ENCODE measurements around a stretch of chr2.

DNA sequence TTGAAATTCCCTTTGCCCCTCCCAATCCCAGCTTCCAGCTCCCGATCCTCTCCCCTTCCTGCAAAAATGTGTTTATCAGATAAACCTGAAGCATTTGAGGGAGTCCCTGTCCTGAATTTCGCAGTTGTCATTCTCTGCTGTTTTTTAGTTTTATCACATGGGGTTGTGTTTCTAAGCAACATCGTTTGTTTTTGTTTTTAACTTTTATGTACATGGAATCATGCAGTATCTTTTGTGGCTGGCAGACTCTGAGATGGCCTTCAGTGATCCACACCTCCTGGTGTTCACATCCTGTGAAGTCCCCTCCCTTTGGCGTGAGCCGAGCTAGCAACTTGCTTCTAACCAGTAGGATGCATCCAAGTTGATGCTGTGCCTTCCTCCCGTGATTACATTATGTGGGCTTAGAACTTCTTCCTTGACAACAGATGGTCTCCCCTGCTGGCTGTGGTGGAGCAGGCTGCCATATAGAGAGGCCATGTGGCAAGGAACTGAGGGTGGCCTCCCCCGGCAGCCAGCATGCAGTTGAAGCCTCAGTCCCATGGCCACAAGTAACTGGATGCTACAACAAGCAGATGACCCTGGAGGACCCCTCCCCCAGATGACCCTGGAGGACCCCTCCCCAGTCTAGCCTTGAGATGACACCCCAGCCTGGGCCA is 27.5 kb downstream of the SH3BP4 start:
- RAMPAGE, long total RNA: no peak
- RRBS: no CpG with 5 or more reads among the region's 7 CpGs
PRO-cap:
- standard: no peak
- CoPRO, capped RNA only, 2 experiments: no peak in any of the 2 experiments
- CoPRO, capped and uncapped RNA, 2 experiments: no peak in any of the 2 experiments
- CoPRO, uncapped RNA only, 2 experiments: no peak in any of the 2 experiments
CAGE:
- cytosol, long polyA plus RNA: no peak
- long polyA plus RNA: no peak
- nucleolus, long total RNA: no peak
- nucleus, long polyA plus RNA: no peak

DNA sequence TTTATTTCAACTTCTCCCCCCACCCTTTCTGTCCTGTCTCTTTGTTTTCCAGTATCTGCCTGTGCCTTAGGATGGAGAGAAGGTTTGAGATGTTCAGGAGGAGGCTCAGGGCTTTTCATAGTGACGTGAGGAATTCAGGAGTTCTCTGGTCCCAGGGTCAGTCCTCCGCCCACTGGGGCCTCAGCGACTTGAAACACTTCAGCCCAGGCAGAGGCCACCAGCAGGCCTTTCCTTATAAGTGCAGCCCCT is 44.5 kb downstream of the SH3BP4 start:
- RAMPAGE, long total RNA: no peak
- RRBS: no CpG with 5 or more reads among the region's 3 CpGs
PRO-cap:
- standard: no peak
- CoPRO, capped RNA only, 2 experiments: no peak in any of the 2 experiments
- CoPRO, capped and uncapped RNA, 2 experiments: no peak in any of the 2 experiments
- CoPRO, uncapped RNA only, 2 experiments: no peak in any of the 2 experiments
CAGE:
- cytosol, long polyA plus RNA: no peak
- long polyA plus RNA: no peak
- nucleolus, long total RNA: no peak
- nucleus, long polyA plus RNA: no peak

DNA sequence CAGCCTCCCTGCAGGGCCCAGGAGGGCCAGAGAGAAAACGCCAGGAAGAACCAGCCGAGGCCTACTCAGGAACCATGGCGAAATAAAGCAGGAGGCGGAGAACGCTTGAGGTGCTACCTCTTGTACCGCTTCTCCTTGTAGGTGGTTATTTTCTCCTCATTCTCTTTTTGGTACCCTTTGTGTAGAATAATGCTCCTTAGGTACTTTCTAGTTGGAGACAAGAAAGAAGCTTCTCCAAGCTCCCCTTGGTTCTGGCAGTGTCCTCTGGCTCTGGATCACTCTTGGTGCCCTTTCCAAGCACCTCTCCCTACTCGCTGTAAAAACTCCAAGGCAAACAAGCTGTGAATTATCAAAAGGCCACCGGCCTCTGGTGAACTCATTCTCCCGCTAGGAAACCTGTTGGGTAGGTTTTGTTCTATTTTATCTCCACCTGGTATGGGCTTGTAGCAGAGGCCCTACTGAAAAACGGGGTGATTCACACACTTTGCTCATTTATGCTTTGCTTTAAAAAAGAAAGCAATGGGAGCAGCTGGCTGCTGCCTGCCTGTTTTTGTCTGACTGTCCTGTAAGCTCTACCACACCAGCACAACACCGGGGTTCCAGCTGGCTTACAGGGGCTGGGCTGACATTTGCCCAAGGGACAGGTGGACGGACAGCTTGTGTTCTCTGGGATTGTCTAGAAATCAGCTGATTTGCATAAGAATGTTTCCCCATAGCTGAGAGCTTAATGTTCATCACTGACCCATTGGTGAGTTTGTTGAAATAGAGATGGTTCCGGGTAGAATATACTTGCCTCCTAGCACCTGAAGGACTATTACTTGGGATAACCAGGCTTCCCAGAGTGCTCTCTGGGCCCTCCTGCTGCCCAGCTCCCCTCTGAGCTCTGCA is 56.8 kb downstream of the SH3BP4 start:
- RAMPAGE, long total RNA: no peak
- RRBS: no CpG with 5 or more reads among the region's 13 CpGs
PRO-cap:
- standard: no peak
- CoPRO, capped RNA only, 2 experiments: no peak in any of the 2 experiments
- CoPRO, capped and uncapped RNA, 2 experiments: no peak in any of the 2 experiments
- CoPRO, uncapped RNA only, 2 experiments: no peak in any of the 2 experiments
CAGE:
- cytosol, long polyA plus RNA: no peak
- long polyA plus RNA: no peak
- nucleolus, long total RNA: no peak
- nucleus, long polyA plus RNA: no peak

DNA sequence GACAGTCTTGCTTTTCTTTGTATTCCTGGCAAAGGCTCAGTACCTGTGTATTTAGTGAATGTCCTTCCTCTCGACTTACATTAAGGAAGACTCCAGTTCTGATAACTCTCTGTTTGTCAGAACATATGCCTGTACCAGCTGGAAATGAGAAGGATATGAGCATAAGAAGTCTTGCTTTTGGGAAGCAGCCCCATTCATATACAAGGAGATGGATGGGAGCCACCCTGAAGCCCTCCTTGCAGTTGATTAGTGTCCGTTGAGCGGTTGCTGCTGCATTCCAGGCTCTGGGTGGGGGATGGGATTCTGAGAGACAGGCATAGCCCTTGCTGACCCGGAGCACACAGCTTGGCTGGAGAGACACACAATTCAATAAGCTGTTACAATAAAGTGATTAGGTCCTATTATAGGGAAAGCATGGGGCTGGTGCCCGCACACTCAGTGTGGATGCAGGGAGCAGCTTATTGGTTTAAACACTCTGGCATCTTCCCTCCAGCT is 59.9 kb downstream of the SH3BP4 start:
- RAMPAGE, long total RNA: no peak
- RRBS: no CpG with 5 or more reads among the region's 5 CpGs
PRO-cap:
- standard: no peak
- CoPRO, capped RNA only, 2 experiments: no peak in any of the 2 experiments
- CoPRO, capped and uncapped RNA, 2 experiments: no peak in any of the 2 experiments
- CoPRO, uncapped RNA only, 2 experiments: no peak in any of the 2 experiments
CAGE:
- cytosol, long polyA plus RNA: no peak
- long polyA plus RNA: no peak
- nucleolus, long total RNA: no peak
- nucleus, long polyA plus RNA: no peak

DNA sequence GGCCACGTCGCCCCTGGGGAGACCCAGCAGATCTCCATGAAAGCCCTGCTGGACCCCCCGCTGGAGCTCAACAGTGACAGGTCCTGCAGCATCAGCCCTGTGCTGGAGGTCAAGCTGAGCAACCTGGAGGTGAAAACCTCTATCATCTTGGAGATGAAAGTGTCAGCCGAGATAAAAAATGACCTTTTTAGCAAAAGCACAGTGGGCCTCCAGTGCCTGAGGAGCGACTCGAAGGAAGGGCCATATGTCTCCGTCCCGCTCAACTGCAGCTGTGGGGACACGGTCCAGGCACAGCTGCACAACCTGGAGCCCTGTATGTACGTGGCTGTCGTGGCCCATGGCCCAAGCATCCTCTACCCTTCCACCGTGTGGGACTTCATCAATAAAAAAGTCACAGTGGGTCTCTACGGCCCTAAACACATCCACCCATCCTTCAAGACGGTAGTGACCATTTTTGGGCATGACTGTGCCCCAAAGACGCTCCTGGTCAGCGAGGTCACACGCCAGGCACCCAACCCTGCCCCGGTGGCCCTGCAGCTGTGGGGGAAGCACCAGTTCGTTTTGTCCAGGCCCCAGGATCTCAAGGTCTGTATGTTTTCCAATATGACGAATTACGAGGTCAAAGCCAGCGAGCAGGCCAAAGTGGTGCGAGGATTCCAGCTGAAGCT is 90.1 kb downstream of the SH3BP4 start:
- RAMPAGE, long total RNA: no peak
- RRBS: no CpG with 5 or more reads among the region's 23 CpGs
PRO-cap:
- standard: no peak
- CoPRO, capped RNA only, 2 experiments: no peak in any of the 2 experiments
- CoPRO, capped and uncapped RNA, 2 experiments: no peak in any of the 2 experiments
- CoPRO, uncapped RNA only, 2 experiments: no peak in any of the 2 experiments
CAGE:
- cytosol, long polyA plus RNA: no peak
- long polyA plus RNA: no peak
- nucleolus, long total RNA: no peak
- nucleus, long polyA plus RNA: no peak

DNA sequence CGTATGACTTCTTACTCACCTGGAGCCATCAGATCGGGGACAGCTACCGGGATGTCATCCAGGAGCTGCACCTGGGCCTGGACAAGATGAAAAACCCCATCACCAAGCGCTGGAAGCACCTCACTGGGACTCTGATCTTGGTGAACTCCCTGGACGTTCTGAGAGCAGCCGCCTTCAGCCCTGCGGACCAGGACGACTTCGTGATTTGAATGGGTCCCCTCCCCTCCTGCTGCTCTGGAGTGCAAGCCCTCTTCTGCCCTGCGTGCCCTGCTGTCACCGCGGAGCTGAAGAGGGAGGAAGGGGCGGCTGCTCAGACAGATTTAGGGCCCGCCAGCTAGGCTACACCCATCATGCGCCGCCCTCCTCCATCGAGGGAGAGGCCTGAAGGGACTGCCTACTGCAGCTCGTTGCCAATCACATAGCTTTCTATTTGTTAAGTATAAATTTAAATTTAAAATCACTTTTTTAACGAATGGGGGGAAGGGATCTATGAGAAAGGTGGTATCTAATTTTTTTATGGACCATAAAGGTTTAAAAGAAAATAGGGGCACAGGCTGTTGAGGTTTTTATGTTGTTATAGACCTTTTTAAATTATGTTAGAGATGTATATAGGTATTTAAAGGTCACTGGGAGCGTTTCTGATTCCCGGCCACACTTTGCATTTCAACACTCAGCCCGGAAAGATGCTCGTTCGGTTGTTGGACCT is 101.9 kb downstream of the SH3BP4 start:
- RAMPAGE, long total RNA: no peak
- RRBS: no CpG with 5 or more reads among the region's 24 CpGs
PRO-cap:
- standard: no peak
- CoPRO, capped RNA only, 2 experiments: no peak in any of the 2 experiments
- CoPRO, capped and uncapped RNA, 2 experiments: no peak in any of the 2 experiments
- CoPRO, uncapped RNA only, 2 experiments: no peak in any of the 2 experiments
CAGE:
- cytosol, long polyA plus RNA: no peak
- long polyA plus RNA: no peak
- nucleolus, long total RNA: no peak
- nucleus, long polyA plus RNA: no peak

GRCh38 chr2:235433806-235434478 is 59.9 kb upstream of the AGAP1 start:
- RAMPAGE, long total RNA: no peak
- RRBS: no CpG with 5 or more reads among the region's 4 CpGs
PRO-cap:
- standard: no peak
- CoPRO, capped RNA only, 2 experiments: no peak in any of the 2 experiments
- CoPRO, capped and uncapped RNA, 2 experiments: no peak in any of the 2 experiments
- CoPRO, uncapped RNA only, 2 experiments: no peak in any of the 2 experiments
CAGE:
- cytosol, long polyA plus RNA: no peak
- long polyA plus RNA: no peak
- nucleolus, long total RNA: no peak
- nucleus, long polyA plus RNA: no peak

DNA sequence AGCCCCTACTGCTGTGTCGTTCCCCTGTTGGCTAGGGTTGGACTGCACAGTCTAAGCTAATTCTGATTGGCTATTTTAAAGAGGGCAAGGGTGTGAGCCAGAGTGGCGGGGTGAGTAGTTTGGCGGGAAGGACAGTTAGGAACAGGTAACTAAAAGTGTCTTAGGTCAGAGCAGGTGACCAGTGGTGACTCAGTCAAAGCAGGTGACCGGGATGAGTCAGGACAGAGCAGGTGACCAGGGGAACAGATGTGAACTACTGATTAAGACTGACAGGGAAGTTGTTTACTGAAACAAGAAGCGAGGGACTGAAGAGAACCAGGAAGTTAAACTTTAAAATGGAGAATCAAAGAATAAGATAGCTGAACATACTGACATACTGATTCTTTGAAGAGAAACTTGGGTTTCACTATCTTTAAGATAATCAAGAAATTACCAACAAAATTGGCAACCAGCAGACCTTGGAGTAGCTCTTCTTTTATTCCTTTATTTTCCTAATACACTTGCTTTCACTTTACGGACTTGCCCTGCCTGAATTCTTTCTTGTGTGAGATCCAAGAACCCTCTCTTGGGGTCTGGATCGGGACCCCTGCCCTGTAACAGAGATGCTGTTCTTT is 49.5 kb upstream of the AGAP1 start:
- RAMPAGE, long total RNA: no peak
- RRBS: no CpG with 5 or more reads among the region's 7 CpGs
PRO-cap:
- standard: no peak
- CoPRO, capped RNA only, 2 experiments: no peak in any of the 2 experiments
- CoPRO, capped and uncapped RNA, 2 experiments: no peak in any of the 2 experiments
- CoPRO, uncapped RNA only, 2 experiments: no peak in any of the 2 experiments
CAGE:
- cytosol, long polyA plus RNA: no peak
- long polyA plus RNA: no peak
- nucleolus, long total RNA: no peak
- nucleus, long polyA plus RNA: no peak

GRCh38 chr2:235588443-235589217 is 94.8 kb downstream of the AGAP1 start:
- RAMPAGE, long total RNA: no peak
- RRBS: no CpG with 5 or more reads among the region's 11 CpGs
PRO-cap:
- standard: no peak
- CoPRO, capped RNA only, 2 experiments: no peak in any of the 2 experiments
- CoPRO, capped and uncapped RNA, 2 experiments: no peak in any of the 2 experiments
- CoPRO, uncapped RNA only, 2 experiments: no peak in any of the 2 experiments
CAGE:
- cytosol, long polyA plus RNA: no peak
- long polyA plus RNA: no peak
- nucleolus, long total RNA: no peak
- nucleus, long polyA plus RNA: no peak

DNA sequence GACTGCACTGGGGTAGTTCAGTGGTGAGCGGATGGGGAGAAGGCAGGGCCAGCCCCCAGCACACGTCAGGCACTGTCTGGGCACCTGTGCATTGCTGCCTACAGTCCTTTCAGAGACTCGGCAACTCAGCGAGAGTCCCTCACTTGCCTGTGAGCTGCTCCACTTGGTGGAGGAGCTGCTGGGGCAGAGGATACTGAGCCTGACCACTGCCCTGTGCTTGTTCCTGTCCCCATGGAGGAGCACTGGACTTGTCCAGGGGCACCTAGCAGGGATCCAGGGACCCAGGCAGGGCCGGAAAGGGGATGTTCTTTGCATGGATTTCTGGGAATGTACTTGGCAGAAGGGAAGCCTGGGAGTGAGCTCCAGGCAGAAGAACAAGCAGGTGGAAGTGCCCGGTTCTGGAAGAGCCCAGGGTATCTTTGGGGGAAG is 134.3 kb downstream of the AGAP1 start:
- RAMPAGE, long total RNA: no peak
- RRBS: no CpG with 5 or more reads among the region's 6 CpGs
PRO-cap:
- standard: no peak
- CoPRO, capped RNA only, 2 experiments: no peak in any of the 2 experiments
- CoPRO, capped and uncapped RNA, 2 experiments: no peak in any of the 2 experiments
- CoPRO, uncapped RNA only, 2 experiments: no peak in any of the 2 experiments
CAGE:
- cytosol, long polyA plus RNA: no peak
- long polyA plus RNA: no peak
- nucleolus, long total RNA: no peak
- nucleus, long polyA plus RNA: no peak

DNA sequence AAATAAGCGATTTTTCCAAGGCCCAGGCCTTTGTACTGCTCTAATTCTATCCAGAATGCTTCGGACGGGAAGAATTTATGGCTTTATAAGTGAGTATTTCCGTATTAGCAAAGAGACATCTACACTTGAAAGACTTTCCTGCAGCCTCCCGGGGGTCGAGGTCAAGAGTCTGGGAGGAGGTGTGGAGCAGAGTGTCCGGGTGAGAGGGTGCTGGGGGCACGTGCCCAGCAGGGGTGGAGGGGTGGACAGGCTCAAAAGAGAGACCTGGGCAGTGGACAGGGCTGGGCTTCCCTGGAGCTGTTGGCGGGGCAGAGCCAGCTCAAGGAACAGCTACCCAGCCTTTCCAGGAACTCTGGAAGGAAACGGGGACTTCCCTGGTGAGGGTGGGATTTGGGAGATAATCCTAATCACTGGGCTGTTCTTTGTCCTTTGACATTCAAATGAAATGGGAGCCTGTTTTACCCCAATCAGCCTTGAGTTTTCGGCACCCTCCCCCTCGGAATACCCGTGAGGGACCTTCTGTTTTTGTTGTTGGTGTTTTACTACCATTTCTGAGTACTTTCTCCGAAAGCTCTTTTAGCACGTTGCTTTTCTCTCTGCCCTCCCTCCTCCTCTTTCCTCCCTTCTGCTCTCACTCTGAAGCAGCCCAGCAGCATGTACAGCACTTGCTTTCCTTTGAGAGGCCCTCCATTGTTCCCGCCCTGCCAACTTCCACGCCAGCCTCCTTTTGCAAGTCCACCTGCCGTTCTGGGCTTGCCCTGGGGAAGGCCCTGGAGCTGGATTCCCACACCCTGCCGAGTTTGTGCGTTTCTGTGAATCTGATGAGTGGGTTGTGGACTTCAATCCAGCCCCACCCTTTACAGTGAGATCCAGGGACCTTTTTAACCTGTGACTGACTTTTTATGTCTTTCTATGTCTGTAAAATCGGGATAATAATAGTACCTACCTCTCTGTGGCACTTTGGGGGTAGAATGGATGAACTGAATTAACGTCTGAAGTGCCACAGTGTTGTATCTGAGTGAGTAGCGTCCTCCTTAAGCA is 164.8 kb downstream of the AGAP1 start:
- RAMPAGE, long total RNA: no peak
- RRBS: no CpG with 5 or more reads among the region's 23 CpGs
PRO-cap:
- standard: no peak
- CoPRO, capped RNA only, 2 experiments: no peak in any of the 2 experiments
- CoPRO, capped and uncapped RNA, 2 experiments: no peak in any of the 2 experiments
- CoPRO, uncapped RNA only, 2 experiments: no peak in any of the 2 experiments
CAGE:
- cytosol, long polyA plus RNA: no peak
- long polyA plus RNA: no peak
- nucleolus, long total RNA: no peak
- nucleus, long polyA plus RNA: no peak

GRCh38 chr2:235660670-235661206 is 166.9 kb downstream of the AGAP1 start:
- RAMPAGE, long total RNA: no peak
- RRBS: no CpG with 5 or more reads among the region's 11 CpGs
PRO-cap:
- standard: no peak
- CoPRO, capped RNA only, 2 experiments: no peak in any of the 2 experiments
- CoPRO, capped and uncapped RNA, 2 experiments: no peak in any of the 2 experiments
- CoPRO, uncapped RNA only, 2 experiments: no peak in any of the 2 experiments
CAGE:
- cytosol, long polyA plus RNA: no peak
- long polyA plus RNA: no peak
- nucleolus, long total RNA: no peak
- nucleus, long polyA plus RNA: no peak

DNA sequence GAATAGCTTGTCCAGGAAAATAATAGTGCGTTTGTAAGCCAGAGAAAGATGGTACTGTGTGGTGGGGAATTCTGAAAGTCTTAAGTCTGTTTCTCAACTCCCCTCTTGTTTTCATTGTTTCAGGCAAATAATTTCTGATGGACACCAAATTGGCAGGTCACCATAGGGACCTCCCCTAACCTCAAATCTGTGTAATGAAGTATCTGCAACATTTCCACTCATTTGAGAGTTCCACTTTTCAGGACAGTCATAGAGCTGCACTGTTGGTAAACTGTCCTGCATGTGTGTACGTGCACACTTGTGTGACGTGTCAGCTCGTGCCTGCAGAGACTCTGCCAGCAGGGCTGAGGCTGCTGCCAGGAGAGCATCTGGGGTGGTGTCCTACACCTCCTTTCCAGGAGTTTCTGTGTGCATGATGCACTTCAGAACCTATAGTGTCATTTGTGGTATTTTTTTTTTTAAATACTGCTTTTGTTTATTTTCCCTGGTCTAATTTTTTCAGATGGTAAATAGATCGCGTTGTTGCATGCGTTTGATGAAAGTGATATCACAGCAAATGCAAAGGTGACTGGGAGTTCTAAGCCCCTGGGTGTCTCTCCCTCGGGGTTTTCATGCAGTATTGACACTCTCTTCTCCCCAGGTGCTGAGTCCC is 195.8 kb downstream of the AGAP1 start:
- RAMPAGE, long total RNA: no peak
- RRBS: no CpG with 5 or more reads among the region's 8 CpGs
PRO-cap:
- standard: no peak
- CoPRO, capped RNA only, 2 experiments: no peak in any of the 2 experiments
- CoPRO, capped and uncapped RNA, 2 experiments: no peak in any of the 2 experiments
- CoPRO, uncapped RNA only, 2 experiments: no peak in any of the 2 experiments
CAGE:
- cytosol, long polyA plus RNA: no peak
- long polyA plus RNA: no peak
- nucleolus, long total RNA: no peak
- nucleus, long polyA plus RNA: no peak

DNA sequence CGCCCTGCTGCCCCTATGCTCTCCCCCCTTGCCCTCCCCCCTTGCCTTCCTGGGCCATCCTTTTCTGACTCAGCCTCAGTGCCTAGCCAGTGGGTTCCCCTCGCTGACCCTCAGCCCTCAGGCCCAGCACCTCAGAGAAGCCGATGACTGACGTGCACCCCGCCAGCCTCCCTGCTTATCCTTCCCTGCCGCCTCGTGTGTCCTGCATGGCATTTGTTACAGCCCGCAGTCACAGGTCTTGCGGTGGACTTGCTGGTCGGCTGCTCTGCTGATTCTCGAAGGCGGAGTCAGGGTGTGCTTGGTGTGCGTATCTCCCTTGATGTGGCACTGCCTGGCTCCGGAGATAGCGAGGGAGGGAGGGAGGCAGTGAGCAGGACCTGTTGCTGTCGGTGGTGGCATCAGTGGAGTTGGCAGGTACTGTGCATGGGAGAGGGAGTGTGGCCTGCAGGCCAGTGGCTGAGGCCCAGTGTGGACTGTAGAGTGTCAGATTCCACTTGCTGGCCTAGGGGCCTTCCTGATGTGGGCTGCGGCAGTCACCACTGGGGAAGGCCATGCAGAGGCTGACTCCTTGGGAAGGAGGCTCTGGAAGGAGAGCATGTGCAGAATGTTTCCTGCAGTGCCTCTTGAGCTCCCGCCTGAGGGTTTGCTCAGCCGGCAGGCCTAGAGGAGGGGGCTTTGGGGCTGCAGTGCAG is 198.8 kb downstream of the AGAP1 start:
- RAMPAGE, long total RNA: no peak
- RRBS: no CpG with 5 or more reads among the region's 19 CpGs
PRO-cap:
- standard: no peak
- CoPRO, capped RNA only, 2 experiments: no peak in any of the 2 experiments
- CoPRO, capped and uncapped RNA, 2 experiments: no peak in any of the 2 experiments
- CoPRO, uncapped RNA only, 2 experiments: no peak in any of the 2 experiments
CAGE:
- cytosol, long polyA plus RNA: no peak
- long polyA plus RNA: no peak
- nucleolus, long total RNA: no peak
- nucleus, long polyA plus RNA: no peak

- RAMPAGE, long total RNA: no peak
- RRBS: no CpG with 5 or more reads among the region's 12 CpGs
PRO-cap:
- standard: no peak
- CoPRO, capped RNA only, 2 experiments: no peak in any of the 2 experiments
- CoPRO, capped and uncapped RNA, 2 experiments: no peak in any of the 2 experiments
- CoPRO, uncapped RNA only, 2 experiments: no peak in any of the 2 experiments
CAGE:
- cytosol, long polyA plus RNA: no peak
- long polyA plus RNA: no peak
- nucleolus, long total RNA: no peak
- nucleus, long polyA plus RNA: no peak
These were observed 1.6 kb downstream of the ACKR3 start for GRCh38 chr2:236571030-236571777.

DNA sequence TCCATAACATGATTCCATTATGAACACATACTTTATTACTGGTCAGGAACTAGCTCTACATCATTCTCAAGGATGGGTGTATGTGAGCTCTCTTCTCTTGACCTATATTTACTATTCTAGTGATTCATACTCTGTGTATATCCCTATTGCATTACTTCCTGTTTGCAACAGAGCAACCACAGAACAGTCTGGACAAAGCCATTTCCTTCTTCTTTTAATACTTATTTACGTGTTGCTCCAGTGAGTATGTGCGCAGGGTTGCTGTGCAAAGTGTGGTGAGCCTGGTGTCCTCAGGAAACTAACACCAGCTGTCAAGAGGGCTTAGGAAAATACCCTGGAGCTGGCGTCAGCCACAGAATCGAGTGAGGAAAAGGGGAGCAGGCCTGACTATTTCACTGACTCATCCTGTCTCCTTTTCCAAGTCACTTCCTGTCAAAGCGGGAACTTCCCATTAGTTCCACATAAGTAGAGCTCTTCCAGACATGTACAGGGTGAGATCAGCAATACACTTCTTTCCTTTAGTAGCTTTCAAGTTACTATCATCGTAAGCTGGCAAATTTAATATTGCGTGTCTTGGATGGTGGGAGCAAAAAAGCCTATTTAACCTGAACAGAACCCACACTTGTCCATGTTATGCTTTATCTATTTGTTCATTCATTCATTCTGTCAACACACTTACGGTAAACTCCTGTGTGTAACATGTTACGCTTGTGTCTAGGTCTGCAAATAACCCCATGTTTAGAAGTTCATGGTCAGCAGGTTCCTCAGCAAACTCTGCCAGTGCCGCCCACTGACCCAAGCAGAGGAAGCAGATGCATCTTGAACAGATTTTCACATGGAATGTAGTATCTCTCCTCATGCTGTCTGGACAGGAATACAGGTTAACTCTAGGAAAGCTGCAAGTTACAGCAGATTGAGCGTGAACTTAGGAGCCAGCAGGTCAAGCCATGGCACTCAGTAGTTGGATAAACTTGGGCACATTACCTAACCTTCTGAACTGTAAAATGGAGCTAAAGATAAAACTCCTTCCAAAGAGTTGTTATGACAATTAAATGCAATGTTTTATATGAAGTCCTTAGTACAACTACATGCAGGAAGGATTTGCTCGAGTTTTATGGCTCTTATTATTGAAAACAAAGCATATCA is 213.9 kb upstream of the COPS8 start:
- RAMPAGE, long total RNA: no peak
- RRBS: no CpG with 5 or more reads among the region's 12 CpGs
PRO-cap:
- standard: no peak
- CoPRO, capped RNA only, 2 experiments: no peak in any of the 2 experiments
- CoPRO, capped and uncapped RNA, 2 experiments: no peak in any of the 2 experiments
- CoPRO, uncapped RNA only, 2 experiments: no peak in any of the 2 experiments
CAGE:
- cytosol, long polyA plus RNA: no peak
- long polyA plus RNA: no peak
- nucleolus, long total RNA: no peak
- nucleus, long polyA plus RNA: no peak

DNA sequence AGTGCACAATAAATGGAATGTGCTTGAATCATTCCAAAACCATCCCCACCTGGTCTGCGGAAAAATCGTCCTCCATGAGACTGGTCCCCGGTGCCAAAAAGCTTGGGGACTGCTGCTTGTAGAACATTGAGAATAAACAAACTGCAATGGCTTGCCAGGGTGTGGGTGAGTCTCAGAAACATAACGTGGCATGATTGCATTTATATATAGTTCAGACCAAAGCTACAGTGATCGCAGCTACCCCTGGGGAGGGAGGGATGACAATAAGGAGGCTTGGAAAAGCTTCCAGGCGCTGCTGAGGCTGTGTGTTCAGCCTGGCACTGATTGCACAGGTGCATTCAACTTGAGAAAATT is 133.1 kb upstream of the COPS8 start:
- RAMPAGE, long total RNA: no peak
- RRBS: no CpG with 5 or more reads among the region's 6 CpGs
PRO-cap:
- standard: no peak
- CoPRO, capped RNA only, 2 experiments: no peak in any of the 2 experiments
- CoPRO, capped and uncapped RNA, 2 experiments: no peak in any of the 2 experiments
- CoPRO, uncapped RNA only, 2 experiments: no peak in any of the 2 experiments
CAGE:
- cytosol, long polyA plus RNA: no peak
- long polyA plus RNA: no peak
- nucleolus, long total RNA: no peak
- nucleus, long polyA plus RNA: no peak

- RAMPAGE, long total RNA: no peak
- RRBS: 23% methylated on average over 6 of the region's 26 CpGs
PRO-cap:
- standard: no peak
- CoPRO, capped RNA only, 2 experiments: no peak in any of the 2 experiments
- CoPRO, capped and uncapped RNA, 2 experiments: no peak in any of the 2 experiments
- CoPRO, uncapped RNA only, 2 experiments: no peak in any of the 2 experiments
CAGE:
- cytosol, long polyA plus RNA: no peak
- long polyA plus RNA: no peak
- nucleolus, long total RNA: no peak
- nucleus, long polyA plus RNA: no peak
These were observed 21.4 kb upstream of the COPS8 start for GRCh38 chr2:237064171-237064773.